Left lobe of liver (tissue), 1 donor: ENCODE results near the gene RPL10L.

DNA sequence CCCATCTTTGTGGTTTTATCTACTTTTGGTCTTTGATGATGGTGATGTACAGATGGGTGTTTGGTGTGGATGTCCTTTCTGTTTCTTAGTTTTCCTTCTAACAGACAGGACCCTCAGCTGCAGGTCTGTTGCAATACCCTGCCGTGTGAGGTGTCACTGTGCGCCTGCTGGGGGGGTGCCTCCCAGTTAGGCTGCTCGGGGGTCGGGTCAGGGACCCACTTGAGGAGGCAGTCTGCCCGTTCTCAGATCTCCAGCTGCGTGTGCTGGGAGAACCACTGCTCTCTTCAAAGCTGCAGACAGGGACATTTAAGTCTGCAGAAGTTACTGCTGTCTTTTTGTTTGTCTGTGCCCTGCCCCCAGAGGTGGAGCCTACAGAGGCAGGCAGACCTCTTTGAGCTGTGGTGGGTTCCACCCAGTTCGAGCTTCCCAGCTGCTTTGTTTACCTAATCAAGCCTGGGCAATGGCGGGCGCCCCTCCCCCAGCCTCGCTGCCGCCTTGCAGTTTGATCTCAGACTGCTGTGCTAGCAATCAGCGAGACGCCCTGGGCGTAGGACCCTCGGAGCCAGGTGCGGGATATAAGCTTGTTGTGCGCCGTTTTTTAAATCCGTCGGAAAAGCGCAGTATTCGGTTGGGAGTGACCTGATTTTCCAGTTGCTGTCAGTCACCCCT, 635.5 kb upstream of the MIS18BP1 start:
- PRO-cap, result no peak

DNA sequence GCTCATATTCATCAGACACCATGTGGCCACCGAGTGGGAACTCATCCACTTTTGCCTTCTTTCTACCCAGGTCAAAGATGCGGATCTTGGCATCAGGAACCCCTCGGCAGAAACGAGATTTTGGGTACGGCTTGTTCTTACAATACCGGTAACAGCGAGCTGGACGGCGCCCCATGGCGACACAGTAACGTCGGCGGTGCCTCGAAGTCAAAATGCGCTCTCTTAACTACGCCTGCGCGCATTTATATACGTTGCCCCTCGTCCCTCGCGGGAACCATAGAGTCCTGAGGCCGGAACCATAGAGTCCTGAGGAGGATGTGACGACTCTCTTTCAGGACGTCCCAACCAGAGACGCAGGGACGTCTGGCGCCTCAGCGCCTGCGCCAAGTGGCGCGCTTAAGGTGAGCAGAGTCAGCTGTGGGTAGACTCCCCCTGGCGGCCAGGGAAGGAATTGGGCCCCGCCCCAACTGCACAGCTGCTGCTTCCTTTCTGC, at the start of gene RPL10L:
Gene RPL10L, minus strand, starts transcription at position 220 of the 493 bp plus-strand sequence.
- PRO-cap, result no peak

GRCh38 chr14:49599088-49599471, 340 bp downstream of the LRR1 start:
- PRO-cap, result bidirectional peak, plus-strand start at chr14:49599237, minus-strand start at chr14:49599172

DNA sequence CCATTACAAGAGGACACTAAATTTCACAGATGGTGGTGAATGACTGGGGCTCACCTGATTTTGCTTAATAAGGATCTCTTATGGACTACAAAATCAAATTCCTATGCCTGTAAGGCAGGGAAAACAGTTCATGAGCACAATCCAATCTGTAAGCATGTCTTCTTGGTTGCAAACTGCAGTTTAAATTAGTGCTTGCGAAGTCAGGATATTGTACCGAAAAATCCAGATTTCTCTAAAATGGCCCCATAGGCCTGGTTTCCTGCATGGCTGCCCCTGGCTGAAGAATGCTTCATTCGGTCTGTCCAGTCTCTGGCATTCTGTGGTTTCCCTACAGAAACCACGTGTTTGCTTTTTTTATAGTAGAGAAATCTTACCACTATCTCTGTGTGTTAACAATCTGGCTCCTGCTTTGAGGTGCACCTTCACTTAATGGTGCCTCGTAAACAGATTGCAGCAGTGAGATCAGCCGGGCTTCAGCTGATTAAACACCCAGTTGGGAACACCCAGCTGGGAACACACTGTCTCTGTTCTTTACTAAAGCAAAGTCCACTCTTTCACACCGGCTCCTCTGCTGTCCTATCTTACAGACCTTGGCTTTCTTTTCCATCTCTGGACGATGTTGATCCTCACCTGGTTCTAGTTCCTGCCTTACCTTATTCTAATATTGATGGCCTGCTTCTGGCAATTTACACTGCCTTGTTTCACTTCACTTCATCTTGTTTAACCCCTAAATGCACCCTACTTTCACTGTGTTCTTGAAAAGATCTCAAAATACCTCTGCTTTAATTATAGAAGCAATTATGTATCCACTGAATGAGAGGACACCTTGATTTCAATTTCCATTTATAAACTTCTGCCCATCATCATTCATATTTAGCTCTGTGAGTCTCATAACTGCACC, 6.7 kb upstream of the DNAAF2 start:
- PRO-cap, result bidirectional peak, plus-strand start at position 606 of the sequence, minus-strand start at position 330 of the sequence

- PRO-cap, result no peak
Observed at GRCh38 chr14:49830967-49832054, 21.3 kb downstream of the NEMF start.

DNA sequence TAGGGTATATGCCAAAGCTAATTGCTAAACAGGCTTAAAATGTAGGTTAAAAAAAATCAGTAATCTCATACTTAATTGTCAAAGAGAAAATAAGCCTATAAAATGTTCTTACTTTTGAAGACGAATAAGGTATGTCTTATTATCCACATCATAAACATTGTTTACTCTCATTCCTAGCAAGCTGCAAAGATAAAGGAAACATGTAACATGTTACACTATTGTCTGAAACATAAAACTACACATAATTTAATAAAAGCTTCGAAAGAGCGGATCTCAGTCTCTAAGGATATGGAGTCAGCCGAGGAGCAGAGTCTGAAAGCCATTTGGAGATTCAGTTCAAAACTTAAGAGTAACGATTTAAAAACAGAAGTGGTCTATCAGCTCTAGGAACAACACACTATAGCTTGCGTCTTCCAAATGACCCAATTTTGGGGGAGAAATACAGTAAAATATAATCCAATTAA, 861 bp downstream of the NEMF start:
- PRO-cap, result no peak

DNA sequence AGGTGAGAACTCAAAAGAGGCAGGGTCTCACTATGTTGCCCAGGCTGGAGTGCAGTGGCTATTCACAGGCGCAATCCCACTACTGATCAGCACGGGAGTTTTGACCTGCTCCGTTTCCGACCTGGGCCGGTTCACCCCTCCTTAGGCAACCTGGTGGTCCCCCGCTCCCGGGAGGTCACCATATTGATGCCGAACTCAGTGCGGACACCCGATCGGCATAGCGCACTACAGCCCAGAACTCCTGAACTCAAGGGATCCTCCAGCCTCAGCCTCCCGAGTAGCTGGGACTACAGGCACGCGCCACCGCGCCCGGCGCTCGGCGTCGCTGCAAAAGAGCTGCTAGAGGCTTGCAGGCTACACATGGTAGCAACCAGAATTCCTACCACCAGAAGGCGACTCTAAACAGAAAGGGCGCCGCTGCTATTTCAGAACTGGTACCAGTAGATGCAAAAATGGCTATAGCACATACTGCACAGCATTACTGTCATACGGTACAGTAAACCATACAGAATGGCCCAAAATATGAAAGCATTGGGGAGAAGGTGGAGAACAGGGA, 1.1 kb upstream of the NEMF start:
- PRO-cap, result unidirectional peak, minus-strand start at position 335 of the sequence

GRCh38 chr14:49865441-49865735, 12.8 kb upstream of the NEMF start:
- PRO-cap, result unidirectional peak, minus-strand start at chr14:49865499

- PRO-cap, result no peak
Observed at GRCh38 chr14:49869954-49870467, 17.4 kb upstream of the NEMF start.

- PRO-cap, result no peak
Observed at GRCh38 chr14:49886650-49886939, 6.3 kb upstream of the ARF6 start.

- PRO-cap, result no peak
Observed at GRCh38 chr14:49893609-49894271, 858 bp downstream of the ARF6 start.

- PRO-cap, result no peak
Observed at GRCh38 chr14:49971224-49971923, 78.5 kb downstream of the ARF6 start.

DNA sequence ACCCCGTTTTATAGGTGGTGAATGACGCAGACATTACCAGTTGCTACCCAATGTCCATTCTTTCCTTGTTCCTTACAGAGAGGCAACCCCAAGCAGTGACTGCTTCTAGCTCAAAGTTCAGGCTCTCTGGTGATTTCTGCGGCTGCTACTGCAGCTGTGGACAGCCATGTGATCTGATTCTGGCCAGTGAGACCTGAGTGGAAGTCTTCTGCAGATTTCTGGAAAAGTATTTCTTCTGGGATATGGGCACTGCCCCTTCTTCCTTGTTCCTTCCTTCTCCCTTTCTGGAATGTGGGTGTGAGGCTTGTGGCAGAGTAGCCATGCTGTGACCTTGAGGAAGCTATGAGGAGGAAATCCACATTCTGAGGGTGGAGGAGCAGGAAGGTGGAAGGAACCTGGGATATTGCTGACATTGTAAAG, 83.0 kb downstream of the ARF6 start:
- PRO-cap, result no peak

- PRO-cap, result bidirectional peak, plus-strand start at chr14:50062391, minus-strand start at chr14:50062270
Observed at GRCh38 chr14:50062120-50062531, 54.2 kb downstream of the VCPKMT start.

GRCh38 chr14:50193178-50193605, 38.2 kb downstream of the SOS2 start:
- PRO-cap, result no peak

DNA sequence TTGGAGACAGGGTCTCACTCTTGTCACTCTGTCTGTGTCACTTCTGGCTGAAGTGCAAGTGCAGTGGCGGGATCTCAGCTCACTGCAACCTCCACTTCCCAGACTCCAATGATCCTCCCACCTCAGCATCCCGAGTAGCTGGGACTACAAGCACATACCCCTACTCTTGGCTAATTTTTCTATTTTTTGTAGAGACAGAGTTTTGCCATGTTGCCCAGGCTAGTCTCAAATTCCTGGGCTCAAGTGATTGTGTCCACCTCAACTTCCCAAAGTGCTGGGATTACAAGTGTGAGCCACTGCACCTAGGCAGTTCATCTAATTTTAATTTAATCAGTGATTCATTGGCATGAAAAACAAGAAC, 29.4 kb downstream of the SOS2 start:
- PRO-cap, result no peak

GRCh38 chr14:50230177-50230819, 1.1 kb downstream of the SOS2 start:
- PRO-cap, result no peak

DNA sequence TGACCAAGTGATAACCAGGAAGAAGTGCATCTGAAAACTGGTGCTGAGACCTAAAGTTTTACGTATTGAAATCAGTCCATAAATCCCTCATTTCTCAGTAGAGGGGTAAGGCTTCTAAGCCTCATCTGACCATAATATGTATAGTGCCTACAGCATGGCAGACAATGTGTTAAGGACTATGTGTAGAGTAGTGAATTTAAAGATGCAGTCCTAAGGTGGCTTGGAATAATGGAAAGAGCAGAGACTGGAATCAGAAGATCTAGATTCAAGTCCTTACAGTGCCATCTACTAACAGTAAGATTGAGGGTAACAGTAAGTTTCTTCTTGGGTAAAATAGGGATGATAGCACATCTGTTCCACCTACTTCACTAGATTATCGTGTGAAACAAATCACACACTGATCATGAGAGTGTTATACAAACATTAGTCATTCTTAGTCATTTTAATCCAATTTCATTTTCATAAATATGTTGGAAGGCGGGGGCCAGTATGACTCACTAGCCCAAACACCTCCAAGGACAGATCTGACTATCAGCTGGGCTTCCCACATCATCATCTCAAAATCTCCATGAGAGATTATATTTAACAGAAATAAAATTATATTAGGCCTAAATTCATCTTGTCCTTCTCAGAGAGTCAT, 11.1 kb downstream of the MAP4K5 start:
- PRO-cap, result no peak

DNA sequence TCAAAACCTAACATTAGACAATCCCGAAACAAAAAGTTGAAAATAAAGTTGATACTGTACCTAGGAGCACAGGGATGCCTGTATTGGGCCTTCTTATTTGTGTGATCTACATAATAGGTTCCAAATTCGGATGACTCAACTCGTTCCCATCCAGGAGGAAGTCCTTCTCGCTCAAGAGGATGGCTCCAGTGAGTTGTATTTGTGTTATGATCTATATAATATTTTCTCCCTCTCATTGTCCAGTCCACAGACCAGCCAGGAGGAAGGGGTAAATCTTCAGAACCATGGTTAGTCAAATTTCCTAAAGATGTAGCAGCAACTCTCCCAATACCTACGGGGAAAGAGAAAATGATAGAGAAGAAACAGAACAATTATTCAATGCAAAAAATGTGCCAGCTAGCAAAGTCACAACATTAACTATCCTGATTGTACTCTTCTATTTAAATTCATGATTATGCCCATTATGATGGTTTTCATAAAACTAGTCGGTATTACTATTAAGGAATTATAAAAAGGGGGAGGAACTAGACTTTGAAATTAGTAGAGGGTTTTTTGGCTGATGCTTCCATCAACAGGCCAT, 23.3 kb downstream of the SAV1 start:
- PRO-cap, result no peak

GRCh38 chr14:50659745-50660247, 8.3 kb downstream of the SAV1 start:
- PRO-cap, result no peak